RPMI7951 (cell line): ENCODE measurements around a stretch of chr5.

- RAMPAGE, long total RNA, result no peak
Observed at GRCh38 chr5:38956577-38957330, 110.9 kb downstream of the OSMR start.

DNA sequence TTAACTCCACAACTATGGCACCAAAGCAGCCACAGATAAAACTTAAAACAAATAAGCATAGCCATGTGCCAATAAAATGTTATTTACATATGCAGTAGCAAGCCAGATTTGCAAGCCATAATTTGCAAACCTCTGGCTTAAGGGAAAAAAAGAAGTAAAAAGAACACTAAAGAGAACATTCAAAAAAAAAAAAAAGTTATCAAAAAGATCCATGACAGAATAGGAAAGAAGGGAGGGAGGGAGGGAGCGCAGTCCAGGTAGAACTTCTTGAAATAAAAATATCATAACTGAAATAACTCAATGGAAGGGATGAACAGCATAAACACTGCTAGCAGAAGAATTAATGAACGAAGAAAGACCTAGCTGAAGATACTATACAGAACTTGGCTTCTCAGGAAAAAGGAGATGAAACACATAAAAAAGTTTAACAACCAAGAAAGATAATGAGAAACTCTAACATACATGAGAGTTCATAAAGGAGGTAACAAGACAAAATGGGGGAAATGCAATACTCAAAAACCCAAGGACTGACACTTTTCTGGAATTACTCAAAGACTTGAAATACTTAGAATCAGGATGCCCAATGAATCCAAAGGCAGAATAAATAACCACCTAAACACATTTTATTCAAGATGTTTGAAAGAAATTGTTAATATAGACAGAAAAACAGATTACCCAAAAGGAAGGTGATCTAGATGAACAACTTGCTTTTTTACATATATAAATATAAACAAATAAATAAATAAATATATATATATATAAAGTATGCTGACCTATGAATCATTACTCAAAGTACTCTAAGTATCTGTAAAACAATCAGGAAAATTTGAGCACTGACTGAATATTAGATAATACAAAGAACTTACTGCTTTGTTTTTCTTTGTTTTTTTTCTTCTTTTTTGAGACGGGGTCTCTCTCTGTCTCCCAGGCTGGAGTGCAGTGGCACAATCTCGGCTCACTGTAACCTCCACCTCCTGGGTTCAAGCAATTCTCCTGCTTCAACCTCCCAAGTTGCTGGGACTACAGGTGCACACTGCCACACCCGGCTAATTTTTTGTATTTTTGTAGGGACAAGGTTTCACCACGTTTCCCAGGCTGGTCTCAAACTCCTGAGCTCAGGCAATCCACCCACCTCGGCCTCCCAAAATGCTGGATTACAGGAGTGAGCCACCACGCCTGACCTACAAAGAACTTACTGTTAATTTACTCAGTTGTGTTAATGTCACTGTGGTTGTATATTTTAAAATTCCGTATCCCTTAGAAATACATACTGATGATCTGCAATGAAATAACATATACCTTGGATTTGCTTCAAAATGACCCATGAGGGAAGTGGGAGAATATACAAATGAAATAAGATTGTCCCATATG is 24.3 kb downstream of the RICTOR start:
- RAMPAGE, long total RNA, result no peak

DNA sequence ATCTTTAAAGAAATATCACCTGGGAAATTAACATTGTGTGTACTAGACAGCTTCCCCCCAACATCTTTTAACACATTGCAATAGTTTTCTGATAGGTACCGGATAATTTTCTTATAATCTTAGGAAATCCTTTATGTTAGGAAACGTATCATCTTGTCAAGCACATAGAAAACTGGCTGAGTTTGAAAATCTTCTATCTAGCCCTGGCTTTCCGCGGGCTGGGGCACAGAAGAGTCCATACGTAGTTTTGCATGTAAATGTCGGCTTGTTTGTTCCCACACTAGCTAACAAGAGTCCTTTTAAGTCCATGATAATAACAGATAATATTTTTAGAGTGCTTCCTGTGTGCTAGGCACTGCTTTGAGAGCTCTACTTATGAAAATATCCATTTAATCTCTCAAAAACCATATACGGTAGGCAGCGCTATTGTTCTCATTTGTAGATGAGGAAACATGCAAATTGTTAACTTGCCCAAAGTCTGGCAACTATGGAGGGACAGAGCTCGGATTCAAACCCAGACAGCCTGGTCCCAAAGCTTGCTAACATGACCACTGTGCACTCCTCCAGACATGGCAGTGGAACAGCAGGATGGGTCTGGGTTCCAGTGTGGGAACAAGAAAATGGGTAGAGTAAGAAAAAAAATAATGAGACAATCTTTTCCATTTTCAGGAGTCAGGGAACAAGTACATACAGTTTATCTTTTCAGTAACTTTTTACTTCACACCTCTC is 40.5 kb downstream of the FYB1 start:
- RAMPAGE, long total RNA, result no peak

DNA sequence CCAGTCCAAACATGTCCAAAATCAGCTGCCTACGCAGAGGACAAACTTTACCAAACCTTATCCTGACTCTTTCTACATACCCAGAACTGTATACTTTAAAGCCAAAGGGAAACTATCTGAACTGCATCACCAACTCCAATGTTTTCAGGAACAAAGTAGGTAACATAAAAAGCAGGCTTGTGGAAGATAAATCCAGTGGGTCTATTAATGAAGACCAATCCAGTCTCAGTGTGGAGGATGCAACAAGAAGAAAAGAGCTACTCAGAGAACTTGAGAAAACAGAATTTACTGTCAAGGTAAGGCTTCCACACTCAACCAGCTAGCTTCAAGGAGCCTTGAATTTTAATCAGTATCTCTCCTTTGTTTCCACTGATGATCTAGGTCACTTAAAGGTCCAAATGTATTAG is 36.2 kb upstream of the FYB1 start:
- RAMPAGE, long total RNA, result no peak

DNA sequence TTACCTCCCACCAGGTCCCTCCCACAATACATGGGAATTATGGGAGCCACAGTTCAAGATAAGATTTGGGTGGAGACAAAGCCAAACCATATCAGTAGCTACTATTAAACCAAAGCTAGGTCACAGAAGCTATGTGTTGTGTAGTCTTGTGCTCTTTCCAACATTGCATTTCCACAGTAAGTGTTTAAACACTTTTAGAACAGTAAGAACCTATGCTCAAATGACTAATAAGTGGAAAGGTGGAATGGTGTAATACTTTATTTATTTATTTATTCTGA is 22.7 kb downstream of the DAB2 start:
- RAMPAGE, long total RNA, result no peak

DNA sequence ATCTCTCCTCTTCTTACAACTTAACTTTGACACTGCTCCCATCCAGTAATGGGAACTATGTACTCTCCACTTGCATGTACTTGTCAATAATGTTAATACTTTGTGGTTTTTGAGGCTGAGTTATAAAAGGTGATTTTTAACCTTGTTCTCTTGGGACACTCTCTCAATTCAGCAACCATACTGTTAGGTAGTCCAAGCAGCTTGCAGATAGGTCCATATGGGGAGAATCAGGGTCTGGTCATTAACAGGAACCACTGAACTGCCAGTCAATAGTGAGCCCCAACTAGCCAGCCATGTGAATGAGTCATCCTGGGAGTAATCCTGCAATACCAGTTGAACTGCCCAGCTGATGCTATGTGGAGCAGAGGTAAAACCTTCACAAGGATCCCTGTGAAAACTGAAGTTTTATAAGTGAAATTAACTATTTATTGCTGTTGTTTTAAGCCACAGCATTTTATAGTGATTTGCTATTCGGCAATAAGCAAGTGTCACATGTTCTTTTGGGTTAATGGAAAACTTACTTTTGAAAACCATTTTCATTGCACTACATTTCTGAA is 199.7 kb upstream of the DAB2 start:
- RAMPAGE, long total RNA, result no peak

DNA sequence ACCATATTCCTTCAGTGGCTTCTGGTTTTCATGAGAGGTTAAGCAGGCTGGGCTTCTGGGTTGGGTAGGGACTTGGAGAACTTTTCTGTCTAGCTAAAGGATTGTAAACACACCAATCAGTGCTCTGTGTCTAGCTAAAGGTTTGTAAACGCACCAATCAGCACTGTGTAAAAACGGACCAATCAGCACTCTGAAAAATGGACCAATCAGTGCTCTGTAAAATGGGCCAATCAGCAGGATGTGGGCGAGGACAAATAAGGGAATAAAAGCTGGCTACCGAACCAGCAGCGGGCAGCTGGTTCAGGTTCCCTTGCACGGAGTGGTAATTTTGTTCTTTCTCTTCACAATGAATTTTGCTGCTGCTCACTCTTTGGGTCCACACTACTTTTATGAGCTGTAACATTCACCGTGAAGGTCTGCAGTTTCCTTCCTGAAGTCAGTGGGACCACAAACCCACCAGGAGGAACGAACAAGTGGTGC is 620.3 kb upstream of the PTGER4 start:
- RAMPAGE, long total RNA, result no peak

- RAMPAGE, long total RNA, result no peak
Observed at GRCh38 chr5:40410992-40411657, 268.6 kb upstream of the PTGER4 start.

- RAMPAGE, long total RNA, result no peak
Observed at GRCh38 chr5:40441490-40442292, 238.0 kb upstream of the PTGER4 start.

DNA sequence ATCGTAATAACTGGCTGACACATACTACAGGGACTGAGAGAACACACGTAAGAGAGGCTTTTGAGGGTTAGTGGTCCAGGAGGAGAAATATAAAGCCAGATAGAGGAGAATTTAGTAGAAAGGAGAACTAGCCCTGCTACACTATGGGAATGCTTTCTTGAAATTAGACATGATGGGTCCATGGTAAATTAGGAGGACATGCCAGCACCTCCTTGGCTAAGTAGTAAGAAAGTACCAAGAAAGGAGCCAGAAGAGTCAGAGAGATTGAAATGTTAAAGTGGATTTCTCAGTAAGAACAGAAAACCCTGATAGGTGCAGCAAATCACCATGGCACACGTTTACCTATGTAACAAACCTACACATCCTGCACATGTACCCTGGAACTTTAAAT is 165.0 kb upstream of the PTGER4 start:
- RAMPAGE, long total RNA, result no peak

GRCh38 chr5:40652462-40652912 is 27.2 kb upstream of the PTGER4 start:
- RAMPAGE, long total RNA, result no peak

GRCh38 chr5:40672203-40672853 is 7.4 kb upstream of the PTGER4 start:
- RAMPAGE, long total RNA, result no peak

GRCh38 chr5:40832367-40832931 is 2.6 kb downstream of the RPL37 start:
- RAMPAGE, long total RNA, result no peak

DNA sequence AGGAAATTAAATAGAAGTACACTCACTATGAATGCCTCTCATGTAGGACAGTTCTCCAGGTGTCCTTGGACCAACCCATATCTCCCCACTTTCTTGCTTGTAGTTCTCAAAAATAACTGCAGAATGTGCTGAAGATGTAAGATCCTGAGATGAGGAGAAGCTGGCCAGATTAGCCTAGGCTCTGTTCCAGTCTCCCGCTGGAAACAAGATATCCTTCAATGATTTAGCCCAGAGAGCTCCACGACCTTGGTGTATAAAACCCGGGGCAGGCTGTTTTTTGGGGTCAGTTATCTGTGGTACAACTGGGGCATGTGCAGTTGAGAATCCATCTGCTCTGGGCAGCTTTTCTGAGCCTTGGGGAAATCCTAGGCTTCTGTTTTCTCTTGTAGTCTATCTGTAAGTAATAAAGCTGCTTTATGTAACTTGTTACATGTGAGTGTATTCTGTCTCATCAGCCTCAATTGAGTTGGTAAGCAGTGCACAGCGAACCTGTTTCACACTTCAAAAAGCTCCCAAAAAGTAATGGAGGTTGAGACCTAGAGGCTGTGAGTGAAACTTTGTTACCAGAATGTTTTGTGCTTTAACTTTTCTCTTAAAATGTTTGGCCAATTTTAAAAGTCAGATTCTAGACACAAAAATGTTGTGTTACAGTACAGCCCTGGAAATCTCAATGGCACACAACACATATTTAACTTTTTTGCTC is 24.7 kb upstream of the MROH2B start:
- RAMPAGE, long total RNA, result no peak

GRCh38 chr5:41193403-41194664 is 19.5 kb downstream of the C6 start:
- RAMPAGE, long total RNA, result no peak

- RAMPAGE, long total RNA, result no peak
Observed at GRCh38 chr5:41506457-41506725, 4.0 kb downstream of the PLCXD3 start.

- RAMPAGE, long total RNA, result no peak
Observed at GRCh38 chr5:41822938-41823864, 47.0 kb downstream of the OXCT1 start.

DNA sequence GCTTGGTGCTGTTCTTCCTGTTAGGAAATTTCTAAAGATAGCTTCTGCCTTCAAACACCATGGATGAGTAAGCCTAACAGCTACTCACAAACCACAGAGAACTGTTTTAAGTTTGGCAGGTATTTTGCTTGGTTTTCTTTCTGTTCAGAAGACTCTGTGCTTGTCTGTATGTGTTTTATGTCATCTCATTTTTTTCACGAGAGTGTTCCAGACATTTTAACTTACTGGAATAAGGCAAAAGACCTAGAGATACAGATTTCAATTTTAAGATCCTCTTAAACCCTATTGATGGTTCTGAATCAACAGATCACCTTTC is 4.4 kb downstream of the RIMOC1 start:
- RAMPAGE, long total RNA, result no peak

DNA sequence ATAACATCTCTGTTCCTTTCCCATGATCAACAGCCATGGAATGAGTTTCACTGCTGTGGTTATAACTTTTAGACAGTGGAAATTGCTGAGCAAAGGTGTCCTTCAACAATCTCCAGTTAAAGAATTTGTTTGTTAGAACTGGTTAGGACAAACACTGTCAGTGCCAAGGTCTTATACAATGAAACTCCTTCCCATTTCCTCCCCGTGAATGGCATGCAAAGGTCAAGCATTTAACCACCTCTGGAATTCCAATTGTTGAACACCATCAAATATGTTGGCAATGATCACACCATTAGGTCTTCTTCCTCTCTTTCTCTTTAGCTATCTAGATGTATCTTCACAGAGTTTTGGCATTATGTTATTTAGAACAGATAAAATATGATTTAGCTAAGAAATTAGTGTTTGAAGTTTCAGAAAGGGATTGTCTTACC is 45.7 kb upstream of the GHR start:
- RAMPAGE, long total RNA, result no peak

GRCh38 chr5:42798036-42798711 is 13.5 kb downstream of the SELENOP start:
- RAMPAGE, long total RNA, result no peak